Amniotic epithelial cell (primary cell): ENCODE measurements around a stretch of chr1.

GRCh38 chr1:224199514-224199914, 16.5 kb downstream of the DEGS1 start:
- RRBS: no CpG with 5 or more reads among the region's 3 CpGs

DNA sequence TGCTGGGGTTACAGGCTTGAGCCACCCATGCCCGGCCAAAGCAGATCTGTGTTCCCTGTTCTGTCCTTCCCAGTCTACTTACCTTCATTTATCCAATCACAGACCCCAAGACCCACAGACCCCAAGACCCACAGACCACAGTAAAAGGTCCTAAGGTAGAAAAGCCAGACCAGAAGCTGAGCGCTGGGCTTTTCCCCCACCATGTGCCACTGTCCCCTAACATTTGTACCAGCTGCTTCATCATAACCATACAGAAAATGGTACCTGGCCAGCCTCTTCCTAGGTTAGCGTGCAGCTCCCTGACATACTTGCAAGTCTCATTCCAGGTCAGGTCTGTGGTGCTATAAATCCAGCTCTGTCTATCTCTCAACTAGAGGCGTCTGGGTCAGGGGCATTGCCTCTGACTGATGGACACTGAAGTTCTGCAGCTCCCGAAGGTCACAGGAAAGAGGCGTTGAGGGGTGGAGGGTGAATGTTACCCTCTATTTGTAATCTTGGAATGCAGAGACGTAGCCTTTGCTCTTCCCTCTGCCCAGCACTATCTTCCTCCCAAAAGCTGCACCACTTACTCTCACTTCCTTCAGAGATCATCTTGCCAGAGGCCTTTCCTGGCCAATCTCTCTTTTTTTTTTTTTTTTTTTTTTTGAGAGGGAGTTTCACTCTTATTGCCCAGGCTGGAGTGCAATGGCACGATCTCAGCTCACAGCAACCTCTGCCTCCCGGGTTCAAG, 27.1 kb downstream of the DEGS1 start:
- RRBS: no CpG with 5 or more reads among the region's 9 CpGs

GRCh38 chr1:224404376-224404772, 30.2 kb downstream of the WDR26 start:
- RRBS: no CpG with 5 or more reads among the region's 2 CpGs

GRCh38 chr1:224436860-224437205, 2.2 kb upstream of the WDR26 start:
- RRBS: no CpG with 5 or more reads among the region's 4 CpGs

- RRBS: no CpG with 5 or more reads among the region's 3 CpGs
Measured at GRCh38 chr1:224505855-224506119, 71.2 kb upstream of the WDR26 start.

DNA sequence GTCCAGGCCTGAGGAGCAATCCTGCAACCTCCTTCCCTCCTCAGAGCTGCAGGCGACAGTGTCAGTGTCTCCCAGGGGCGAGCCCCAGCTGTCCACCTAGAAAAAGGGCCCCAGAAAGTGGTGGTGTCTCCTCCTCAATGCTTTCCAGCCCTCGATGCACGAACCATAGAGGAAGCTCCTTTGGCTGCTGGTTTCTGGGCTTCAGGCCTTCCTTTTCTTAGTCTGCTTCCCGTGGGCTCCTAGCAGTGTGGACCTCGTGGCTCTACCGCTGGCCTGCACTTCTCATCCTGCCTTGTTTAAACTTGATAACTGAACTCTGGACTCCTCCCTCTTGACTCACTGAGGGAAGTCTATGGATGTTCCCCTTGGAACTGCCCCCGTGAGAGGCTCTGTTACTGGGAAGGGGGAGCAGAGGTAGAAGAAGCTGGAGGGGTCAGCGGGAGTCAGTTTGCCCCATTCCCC, 75.2 kb upstream of the WDR26 start:
- RRBS: no CpG with 5 or more reads among the region's 9 CpGs

DNA sequence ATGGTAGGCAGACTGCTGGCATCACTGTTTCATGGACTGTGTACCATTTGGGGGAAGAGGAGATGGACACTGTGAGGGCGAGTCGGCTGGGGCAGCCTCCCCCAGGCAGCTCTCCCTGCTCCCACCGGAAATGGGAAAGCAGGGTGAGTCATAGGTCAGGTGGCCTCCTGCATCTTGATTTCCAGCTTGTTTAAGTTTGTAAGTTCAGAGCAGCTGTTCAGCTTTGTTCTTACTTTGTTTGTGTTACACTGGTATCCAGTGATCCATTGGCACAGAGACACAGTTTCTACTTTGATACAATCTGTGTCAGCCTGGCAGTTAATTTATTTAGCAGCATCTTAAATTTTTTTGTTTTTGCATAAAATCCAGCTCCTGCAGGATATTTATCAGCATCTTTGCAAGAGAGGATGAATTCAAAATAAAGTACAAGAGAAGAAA, 87.1 kb upstream of the CNIH3 start:
- RRBS: no CpG with 5 or more reads among the region's 3 CpGs

GRCh38 chr1:224732168-224733005, 116.3 kb downstream of the CNIH3 start:
- RRBS: no CpG with 5 or more reads among the region's 13 CpGs

DNA sequence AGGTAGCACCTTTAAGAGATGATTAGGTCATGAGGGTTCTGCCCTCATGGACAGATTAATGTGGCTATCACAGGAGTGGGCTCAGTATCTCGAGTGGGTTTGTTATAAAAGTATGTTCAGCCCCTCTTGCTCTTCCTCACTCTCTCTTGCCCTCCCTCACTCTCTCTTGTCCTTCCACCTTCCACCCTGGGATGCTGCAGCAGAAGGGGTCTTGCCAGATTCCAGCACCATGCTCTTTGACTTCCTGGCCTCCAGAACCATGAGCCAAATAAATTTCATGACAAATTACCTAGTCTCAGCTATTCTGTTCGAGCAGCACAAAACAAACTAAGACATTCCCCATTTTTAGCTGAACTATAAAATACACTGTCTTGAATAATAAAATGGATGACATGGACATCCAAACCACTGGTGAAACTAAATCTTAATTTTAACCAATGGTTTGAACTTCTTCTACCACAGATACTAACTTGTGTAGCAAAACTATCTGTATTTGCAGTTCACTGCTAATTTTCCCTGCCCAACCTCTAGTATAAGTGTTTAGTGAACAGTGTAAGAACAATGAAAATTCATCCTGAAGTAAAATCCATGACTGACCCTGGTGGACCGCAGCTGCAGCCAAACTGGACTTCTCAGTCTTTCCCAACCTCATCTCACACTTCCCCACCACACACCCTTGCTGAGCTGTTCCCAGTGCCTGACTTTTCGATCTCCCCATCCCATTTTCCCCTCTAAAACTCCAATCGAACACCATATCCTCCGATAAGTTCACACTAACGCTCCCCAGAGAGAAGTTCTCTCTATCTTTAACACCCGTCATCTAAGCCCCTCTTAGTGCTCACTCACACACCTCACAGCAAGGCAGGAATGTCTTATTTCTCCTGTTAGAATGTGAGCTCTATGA, 22.2 kb downstream of the LBR start:
- RRBS: no CpG with 5 or more reads among the region's 8 CpGs

DNA sequence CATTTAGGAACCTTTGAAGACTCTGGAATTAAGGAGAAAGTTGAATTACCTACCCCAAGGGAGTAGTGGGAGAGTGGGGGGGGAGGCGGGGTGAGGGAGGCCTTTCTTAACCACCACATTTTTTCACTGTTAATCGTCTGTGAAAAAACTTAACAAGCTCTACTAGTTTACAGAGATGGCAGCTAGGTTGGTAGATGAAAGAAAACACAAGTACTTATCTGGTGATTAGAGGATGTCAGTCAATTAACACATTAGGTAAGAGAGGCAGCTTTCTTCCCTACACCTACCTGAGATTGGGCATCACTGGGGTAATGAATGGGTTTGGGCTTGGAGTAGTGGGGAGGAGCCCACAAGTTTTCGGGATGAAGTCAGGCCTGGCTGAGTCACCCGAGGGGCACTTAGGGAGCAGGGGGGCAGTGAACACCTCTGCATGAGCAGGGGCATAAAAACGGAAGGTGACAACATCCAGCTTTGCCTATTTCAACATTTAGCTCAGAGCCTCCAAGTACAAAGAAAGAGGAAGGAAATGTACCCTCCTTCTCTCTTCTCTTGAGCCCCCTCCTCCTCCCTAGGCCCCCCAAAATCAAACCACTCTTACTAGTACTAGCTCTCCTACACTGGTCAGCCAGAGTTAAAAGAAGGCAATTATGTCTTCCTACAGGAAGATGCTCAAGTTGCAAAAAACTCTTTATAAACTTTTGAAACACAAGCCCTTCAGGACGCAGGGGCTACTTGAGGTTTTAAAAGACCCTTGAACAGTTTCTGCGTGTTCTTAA, 2.5 kb downstream of the LBR start:
- RRBS: no CpG with 5 or more reads among the region's 7 CpGs

- RRBS: no CpG with 5 or more reads among the region's 82 CpGs
Measured at GRCh38 chr1:225426890-225427841, 672 bp downstream of the LBR start.

GRCh38 chr1:225442210-225442551, 14.3 kb upstream of the LBR start:
- RRBS: no CpG with 5 or more reads among the region's 2 CpGs

GRCh38 chr1:225454812-225455155, 26.9 kb upstream of the LBR start:
- RRBS: no CpG with 5 or more reads among the region's 6 CpGs

- RRBS: no CpG with 5 or more reads among the region's 6 CpGs
Measured at GRCh38 chr1:225607911-225608573, 44.9 kb downstream of the ENAH start.

GRCh38 chr1:225651299-225651886, 1.5 kb downstream of the ENAH start:
- RRBS: no CpG with 5 or more reads among the region's 8 CpGs

DNA sequence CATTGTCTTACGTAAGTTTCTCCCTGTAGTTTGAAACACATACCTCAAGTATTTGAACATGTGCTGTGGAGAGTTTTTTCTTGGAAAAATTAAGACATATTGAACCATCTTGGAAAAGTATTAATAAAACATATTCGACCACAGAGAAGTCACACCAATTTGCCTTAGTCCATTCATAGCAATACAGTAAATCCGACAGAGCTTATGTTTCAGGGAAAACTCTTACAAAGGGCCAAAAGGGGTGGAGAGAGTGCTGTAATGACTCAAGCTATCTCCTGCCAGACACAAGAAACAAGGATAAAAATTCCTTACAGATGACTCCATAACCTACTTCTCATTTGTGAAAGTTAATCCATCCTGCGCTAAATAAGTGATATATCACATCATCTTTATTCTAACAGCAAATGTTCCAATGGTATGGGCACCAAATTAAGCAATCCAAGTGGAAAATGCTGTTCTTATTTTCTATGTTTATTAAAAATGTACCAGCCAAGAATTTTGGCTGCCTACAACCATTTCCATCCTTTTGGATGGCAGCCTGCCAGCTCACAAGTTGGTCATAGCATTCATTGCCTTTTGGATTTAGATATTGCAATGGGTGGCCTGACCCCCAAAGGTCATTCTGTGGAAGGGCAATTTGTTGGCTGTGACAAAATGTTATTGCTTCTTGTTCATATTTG, 2.6 kb upstream of the ENAH start:
- RRBS: no CpG with 5 or more reads among the region's 4 CpGs

DNA sequence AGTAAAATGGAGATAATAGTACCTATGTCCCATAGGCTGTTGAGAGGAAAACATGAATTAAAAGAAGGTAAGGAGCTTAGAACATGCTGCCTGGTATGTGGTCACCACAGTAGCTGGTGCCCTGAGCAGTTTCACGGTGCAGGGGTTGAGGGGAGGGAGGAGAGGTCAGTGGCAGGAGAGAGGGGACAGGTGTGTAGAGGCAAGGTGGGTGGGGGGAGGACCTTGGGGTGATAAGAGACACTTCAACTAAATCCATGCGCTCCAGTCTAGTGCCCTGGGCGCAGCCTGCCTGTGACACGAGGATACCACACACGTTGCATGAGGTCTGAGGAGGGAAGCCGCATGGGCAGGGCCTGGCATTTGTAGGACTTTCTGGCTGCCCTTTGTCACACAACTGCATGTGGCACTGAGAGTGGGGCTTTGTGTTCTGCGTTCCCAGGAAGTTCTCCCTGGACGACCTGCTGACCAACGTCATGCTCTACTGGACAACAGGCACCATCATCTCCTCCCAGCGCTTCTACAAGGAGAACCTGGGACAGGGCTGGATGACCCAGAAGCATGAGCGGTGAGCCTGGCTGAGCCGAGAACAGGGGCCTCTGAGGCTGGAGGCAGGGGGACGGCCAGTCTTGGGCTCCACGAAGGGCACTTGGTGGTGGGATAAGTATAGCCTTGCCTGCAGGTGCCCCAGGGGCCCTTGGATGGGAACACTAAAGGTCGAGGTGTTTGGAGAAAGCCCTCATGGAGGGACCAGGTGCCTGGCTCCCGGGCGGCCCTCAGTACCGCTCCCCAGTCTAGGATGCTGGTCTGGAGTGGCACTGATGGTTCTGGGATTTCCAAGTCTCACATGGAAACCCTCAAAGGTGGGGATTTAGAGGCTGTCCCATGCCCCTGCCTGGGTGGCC, 34.4 kb downstream of the EPHX1 start:
- RRBS: no CpG with 5 or more reads among the region's 18 CpGs

DNA sequence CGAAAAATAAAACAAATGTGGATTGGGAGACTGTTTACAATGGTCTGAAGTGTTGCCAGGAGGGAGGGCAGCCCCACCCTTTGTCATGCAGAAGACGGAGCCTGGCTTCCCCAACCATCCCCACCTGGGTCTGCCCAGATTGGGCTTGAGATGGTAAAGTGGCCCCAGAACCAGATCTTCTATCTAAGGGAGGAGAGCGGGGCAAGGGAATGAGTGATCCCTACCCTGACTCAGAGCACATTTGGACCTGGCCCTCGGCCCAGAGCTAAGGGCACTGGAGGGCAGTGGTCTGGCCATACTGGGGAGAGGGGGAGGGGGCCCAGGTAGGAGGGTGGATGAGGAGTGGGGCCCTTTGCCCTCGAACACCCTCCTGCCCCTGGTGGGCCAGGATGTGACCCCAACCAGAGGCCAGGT, 1.4 kb upstream of the LEFTY1 start:
- RRBS: no CpG with 5 or more reads among the region's 5 CpGs

GRCh38 chr1:225951020-225951463, 10.0 kb upstream of the LEFTY2 start:
- RRBS: no CpG with 5 or more reads among the region's 9 CpGs

- RRBS: no CpG with 5 or more reads among the region's 4 CpGs
Measured at GRCh38 chr1:226004433-226004778, 5.3 kb upstream of the SDE2 start.